Colon Carcinoma Metastatic in the Lung (tissue), 2 donors: ENCODE data around the gene BORCS8.

- PRO-cap, 2 experiments, result no peak in any of the 2 experiments
These were observed 4.9 kb downstream of the REX1BD start for GRCh38 chr19:18593170-18594191.

- PRO-cap, 2 experiments, result no peak in any of the 2 experiments
These were observed 1.0 kb upstream of the TMEM59L start for GRCh38 chr19:18611444-18612202.

GRCh38 chr19:18644317-18644716, 7.5 kb downstream of the KLHL26 start:
- PRO-cap, 2 experiments, result no peak in any of the 2 experiments

GRCh38 chr19:18708166-18708760, 24.8 kb downstream of the CRTC1 start:
- PRO-cap, 2 experiments, result no peak in any of the 2 experiments

DNA sequence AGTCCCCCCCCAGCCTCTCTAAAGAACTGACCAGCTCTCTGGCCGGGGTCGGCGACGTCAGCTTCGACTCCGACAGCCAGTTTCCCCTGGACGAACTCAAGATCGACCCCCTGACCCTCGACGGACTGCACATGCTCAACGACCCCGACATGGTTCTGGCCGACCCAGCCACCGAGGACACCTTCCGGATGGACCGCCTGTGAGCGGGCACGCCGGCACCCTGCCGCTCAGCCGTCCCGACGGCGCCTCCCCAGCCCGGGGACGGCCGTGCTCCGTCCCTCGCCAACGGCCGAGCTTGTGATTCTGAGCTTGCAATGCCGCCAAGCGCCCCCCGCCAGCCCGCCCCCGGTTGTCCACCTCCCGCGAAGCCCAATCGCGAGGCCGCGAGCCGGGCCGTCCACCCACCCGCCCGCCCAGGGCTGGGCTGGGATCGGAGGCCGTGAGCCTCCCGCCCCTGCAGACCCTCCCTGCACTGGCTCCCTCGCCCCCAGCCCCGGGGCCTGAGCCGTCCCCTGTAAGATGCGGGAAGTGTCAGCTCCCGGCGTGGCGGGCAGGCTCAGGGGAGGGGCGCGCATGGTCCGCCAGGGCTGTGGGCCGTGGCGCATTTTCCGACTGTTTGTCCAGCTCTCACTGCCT, 13.8 kb downstream of the COMP start:
- PRO-cap, 2 experiments, result no peak in any of the 2 experiments

DNA sequence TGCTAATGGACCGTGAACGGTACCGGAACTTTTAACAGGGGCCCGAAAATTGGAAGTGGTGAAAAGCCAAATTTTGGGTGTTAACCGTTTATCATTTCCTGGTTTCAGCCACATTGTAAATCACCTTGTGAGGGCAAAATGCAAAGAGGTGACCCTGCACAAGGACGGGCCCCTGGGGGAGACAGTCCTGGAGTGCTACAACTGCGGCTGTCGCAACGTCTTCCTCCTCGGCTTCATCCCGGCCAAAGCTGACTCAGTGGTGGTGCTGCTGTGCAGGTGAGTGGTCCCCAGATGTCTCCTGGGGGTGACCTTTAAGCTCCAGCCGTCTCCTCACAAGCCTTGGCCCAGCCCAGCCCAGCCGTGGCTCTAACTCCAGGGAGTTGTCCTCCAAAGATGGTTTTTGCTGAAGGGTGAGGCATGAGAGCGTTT, 18.2 kb downstream of the UPF1 start:
- PRO-cap, 2 experiments, result no peak in any of the 2 experiments

GRCh38 chr19:18913579-18913778, 5.7 kb downstream of the COPE start:
- PRO-cap, 2 experiments, result no peak in any of the 2 experiments

GRCh38 chr19:19060858-19061171, 3.0 kb upstream of the SLC25A42 start:
- PRO-cap, 2 experiments, result no peak in any of the 2 experiments

DNA sequence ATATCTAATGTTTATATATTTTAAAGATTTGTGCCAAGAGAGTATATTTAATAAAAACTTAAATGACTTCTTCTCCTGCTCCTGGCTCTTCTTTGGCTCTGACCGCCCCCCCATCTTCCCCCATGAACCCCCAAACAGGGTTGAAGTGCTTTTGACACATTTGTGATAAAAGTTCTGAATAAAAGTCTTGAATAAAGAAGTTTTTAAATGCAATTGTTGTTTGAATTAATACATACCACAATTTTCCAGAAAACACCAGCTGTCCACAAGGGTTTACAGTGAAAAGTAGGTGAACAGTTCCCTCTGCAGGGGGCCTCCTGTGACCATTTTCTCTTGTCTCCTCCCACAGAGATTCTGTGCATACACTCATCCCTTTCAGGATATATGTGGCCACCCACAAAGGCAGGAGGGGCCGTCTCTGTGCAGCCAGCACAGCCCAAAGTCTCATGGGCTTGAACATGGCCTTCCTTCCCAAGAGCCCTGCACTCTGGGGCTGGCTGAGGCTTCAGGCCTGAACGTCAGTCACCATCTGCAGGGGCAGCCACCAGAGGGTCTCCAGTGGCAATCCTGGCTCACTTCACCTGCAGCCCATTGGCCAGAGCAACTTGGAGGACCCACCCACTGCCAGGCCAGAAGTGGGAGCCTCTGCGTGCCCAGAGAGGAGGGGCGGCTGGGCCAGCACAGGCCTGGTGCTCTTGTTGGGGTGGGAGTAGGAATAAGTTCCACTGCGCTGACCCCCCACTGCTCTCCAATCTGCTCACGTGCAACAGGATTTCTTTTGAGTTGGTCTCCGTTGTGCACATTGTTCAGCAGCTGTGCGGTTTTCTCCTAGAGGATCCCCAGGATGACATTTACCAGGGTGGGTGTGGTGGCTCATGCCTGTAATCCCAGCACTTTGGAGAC, 25.2 kb downstream of the TMEM161A start:
- PRO-cap, 2 experiments, result no peak in any of the 2 experiments

DNA sequence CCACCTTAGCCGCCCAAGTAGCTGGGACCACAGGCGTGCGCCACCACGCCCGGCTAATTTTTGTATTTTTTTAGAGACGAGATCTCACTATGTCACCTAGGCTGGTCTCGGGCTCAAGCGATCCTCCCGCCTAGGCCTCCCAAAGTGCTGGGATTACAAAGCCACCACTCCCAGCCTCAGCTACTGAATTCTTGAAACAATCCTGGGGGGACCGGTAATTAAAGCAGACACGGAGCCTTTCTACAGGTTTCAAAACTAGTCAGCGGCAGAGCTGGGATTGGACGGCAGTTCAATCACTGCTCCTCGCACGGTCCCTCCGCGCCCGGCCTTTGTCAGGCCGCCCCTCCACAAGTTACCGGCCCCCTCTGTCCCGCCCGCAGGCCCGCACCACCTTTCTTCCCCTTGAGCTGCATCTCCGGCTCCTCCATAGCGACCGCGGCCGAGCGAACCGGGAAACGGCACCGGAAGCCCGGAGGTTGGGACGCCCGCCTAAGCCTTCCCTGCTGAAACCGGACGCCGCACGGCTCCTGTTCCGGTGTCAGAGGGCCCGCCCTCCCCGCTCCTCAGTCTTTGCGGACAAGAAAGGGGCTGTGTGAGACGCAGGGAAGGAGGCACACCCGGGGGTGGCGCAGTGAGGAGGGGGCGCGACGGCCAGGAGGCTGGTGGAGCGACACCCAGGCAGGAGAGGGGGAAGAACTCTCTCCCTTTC, at the start of gene BORCS8:
TSS of gene BORCS8 (minus strand) at position 463 of the 709 bp plus-strand sequence.
- PRO-cap, 2 experiments, result peak in 2 of 2 experiments; most common plus-strand start position 530 of the sequence (in 1); most common minus-strand start position 441 of the sequence (in 2)

GRCh38 chr19:19366626-19367372, 38.7 kb upstream of the GATAD2A start:
- PRO-cap, 2 experiments, result no peak in any of the 2 experiments

- PRO-cap, 2 experiments, result peak in 1 of 2 experiments; most common minus-strand start chr19:19381097 (in 1)
These were observed 24.5 kb upstream of the GATAD2A start for GRCh38 chr19:19380942-19381443.

DNA sequence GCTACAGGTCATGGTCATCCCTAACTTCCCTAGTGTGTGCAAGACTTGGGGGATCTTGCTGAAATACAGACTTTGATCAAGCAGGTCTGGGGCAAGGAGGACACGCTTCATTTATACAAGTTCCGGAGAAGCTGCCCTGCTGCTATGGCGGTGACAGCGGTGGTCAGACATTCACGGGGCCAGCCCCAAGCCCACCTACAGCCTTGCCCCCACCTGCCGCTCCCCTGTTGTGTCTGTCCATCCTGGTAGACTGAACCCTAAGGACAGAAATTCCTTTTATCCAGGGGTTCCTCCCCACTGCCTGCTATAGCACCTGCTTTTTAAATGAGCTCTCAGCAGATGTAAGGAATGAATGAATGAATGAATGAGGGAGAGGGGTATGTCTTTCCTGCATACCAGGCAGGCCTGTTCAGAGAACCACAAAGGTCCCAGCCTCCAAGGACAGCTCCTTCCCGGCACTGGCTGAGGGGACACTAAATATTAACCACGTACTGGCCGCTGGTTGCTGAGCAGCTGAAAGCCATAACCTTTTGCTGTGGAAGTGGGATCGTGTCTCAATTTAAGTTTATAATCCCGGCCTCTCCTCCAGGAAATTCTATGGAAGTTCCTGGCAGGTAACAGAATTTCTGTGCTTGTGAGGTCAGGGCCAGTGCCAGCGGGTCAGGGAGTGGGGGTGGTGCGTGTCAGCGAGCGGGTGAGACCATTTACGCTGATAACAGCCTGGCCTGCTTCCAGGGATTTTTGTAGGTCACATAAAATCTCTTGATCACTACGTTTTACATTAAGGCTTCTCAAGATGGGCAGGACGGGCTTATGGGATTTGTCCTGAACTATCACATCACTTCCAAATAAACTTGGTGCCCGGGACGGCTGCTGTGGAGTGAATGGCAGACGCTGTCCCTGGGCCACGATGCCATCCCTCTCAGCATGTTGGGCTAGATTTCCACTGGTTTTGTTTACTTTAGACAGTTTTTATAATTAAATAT, 27.0 kb downstream of the TSSK6 start:
- PRO-cap, 2 experiments, result no peak in any of the 2 experiments

GRCh38 chr19:19489017-19490202, 25.9 kb downstream of the TSSK6 start:
- PRO-cap, 2 experiments, result peak in 2 of 2 experiments; most common plus-strand start chr19:19489559 (in 2); most common minus-strand start chr19:19489309 (in 2)

DNA sequence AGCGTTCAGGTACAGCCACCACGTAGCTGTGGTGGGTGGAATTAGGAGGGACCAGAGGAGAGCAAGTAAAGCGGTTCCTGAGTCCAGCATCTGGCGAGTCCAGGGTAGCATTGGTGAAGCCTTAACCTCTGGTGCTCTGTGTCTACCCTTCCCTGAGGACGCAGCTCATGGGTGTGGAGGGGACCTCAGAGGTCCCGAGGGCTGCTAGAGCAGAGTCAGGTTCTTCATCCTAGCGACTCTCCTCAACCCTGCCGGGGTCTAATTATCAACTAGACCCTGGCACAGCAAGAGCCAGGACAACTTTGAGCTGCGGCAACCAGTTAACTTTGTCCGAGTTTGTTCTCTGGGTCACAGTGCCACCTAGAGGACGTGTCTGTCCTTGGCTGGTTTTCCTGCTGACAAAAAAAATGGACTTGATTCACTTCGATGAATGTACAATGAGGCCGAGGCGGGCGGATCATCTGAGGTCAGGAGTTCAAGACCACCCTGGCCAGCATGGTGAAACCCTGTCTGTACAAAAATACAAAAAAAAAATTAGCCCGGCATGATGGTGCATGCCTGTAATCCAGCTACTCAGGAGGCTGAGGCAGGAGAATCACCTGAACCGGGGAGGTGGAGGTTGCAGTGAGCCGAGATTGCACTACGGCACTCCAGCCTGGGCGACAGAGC, 25.0 kb downstream of the TSSK6 start:
- PRO-cap, 2 experiments, result no peak in any of the 2 experiments

DNA sequence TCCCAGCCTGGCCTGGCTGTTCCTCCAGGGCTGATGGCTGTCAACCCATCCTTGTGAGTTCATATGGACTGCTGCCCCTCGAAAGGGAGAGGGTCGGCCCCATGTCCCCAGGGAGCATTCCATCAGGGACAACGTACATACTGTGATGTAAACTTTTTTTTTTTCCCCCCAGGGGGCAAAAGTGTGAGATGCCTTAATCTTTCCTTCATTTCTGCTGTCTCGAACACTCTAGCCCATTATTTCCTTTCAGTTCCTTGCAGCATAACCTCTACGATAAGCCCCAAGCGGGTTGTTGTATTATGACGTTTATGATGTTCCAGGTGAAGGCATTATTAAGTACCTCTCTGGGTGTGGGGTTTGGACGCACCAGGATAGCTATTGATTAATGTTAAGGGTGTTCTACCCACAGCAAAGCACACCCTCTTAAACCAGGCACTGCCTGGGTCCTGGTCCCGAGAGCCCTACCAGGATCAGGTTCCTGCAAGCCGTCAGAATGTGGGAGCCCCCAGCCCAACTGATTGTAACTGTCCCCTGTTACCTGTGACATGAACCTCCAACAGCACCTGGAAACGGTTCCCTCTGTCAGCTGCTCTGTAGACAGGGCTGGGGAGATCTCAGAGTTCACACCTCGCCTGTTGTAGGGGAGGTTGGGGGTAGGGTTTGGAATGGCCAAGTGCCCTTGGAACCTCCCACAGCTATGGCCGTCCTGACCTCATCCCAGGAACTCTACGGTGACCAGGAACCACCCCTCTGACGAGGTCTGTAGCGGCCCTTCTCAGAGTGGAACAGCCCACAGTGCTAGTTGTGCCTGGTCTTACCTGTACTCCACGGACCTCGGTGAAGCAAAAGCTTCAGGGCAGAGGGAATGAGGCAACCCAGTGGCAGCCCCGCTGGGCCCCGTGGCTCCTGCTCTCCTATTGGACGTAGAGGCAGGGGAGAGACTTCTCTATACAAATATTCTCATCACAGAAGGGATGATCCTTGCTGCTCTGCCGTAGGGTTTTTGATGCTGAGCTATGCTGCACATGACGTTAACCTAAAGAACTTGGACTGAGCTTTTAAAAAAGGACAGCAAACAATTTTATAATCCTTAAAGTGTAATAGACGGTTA, 7.4 kb downstream of the TSSK6 start:
- PRO-cap, 2 experiments, result no peak in any of the 2 experiments

DNA sequence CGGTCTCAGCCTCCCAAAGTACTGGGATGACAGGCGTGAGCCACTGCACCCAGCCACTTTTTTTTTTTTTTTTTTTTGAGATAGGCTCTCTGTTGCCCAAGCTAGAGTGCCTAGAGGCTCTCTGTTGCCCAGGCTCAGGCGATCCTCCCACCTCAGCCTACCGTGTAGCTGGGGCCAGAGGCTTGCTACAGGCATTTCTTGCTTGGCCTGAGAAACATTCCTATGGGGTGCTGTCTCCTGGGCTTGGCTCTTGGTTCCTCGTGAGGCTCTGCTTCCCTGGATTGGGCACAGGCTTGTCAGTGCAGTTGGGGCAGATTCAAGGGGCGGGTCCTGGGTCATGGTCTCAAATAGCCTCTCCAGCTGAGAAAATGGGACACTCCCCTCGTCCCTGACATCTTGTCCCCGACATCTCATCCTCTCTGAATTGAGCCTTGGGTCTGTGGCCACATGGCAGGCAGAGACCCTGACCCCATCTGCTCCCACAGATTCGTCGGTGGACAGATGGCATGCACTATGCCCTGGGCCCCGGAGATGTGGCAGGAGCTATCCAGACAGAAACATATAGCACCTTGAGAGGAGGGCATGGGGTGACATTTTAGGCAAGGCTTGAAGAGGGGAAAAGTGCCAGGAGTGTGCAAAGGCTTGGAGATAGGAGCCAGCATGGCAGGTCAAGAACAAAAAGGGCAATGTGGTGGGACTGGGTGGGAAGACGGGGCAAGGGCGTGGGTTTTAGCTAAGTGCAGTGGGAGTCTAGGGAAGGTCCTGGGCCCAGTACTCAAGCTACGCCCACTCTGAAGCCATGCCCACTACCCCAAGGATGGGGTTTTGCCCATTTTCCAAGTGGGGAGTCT, 4.8 kb downstream of the TSSK6 start:
- PRO-cap, 2 experiments, result no peak in any of the 2 experiments

DNA sequence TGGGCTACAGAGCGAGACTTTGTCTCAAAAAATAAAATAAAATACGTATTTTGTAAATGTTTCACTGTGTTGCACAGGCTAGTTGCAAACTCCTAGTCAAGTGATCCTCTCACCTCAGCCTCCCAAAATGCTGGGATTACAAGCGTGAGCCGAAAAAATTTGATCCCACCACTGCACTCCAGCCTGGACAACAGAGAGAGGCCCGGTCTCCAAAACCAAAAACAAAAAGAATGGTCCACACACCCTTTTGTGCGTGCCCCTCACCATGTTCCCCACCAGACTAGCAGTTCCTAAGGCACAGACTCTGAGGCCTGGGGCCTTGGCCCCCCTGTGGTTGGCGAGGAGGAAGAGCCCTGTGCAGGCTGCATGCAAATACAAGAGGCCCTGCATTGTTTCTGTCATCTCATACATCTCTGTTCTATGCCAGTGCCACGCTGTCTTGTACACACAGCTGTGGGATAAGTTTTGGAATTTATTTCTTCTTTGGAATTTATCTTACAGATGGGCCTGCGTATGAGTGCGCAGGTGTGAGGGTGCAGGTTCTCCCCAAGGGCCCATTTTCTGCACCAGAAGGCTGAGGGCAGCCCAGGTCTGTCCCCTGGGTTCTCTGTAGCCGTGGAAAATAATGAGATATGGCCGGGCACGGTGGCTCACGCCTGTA, 4.7 kb upstream of the YJEFN3 start:
- PRO-cap, 2 experiments, result no peak in any of the 2 experiments

- PRO-cap, 2 experiments, result no peak in any of the 2 experiments
These were observed 7.2 kb upstream of the LPAR2 start for GRCh38 chr19:19635222-19635546.

DNA sequence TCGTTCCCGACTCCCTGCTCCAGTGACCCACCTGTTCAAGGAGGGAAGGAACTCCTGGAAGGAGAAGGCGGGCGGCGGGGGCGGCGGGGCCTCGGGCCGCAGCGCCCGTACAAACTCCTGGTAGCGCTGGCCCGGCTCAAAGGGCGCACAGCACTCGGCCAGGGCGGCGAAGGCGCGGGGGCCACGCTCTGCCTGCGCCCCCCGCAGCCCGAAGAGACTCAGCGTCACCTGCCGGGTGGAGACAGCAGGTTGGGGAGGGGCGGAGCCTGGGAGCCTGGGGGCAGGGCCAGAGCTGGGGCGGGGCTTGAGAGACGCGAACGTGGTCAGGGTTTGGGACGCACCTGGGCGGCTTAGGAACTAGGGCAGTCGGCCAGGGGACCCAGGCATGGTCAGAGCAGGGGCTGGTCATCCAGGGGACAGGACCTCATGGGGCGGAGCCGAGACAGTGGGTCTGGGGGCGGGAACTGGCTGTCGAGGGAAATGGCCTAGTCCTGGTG, 6.1 kb downstream of the GMIP start:
- PRO-cap, 2 experiments, result no peak in any of the 2 experiments